Left lobe of liver (tissue), 1 donor: ENCODE measurements around a stretch of chr1.

DNA sequence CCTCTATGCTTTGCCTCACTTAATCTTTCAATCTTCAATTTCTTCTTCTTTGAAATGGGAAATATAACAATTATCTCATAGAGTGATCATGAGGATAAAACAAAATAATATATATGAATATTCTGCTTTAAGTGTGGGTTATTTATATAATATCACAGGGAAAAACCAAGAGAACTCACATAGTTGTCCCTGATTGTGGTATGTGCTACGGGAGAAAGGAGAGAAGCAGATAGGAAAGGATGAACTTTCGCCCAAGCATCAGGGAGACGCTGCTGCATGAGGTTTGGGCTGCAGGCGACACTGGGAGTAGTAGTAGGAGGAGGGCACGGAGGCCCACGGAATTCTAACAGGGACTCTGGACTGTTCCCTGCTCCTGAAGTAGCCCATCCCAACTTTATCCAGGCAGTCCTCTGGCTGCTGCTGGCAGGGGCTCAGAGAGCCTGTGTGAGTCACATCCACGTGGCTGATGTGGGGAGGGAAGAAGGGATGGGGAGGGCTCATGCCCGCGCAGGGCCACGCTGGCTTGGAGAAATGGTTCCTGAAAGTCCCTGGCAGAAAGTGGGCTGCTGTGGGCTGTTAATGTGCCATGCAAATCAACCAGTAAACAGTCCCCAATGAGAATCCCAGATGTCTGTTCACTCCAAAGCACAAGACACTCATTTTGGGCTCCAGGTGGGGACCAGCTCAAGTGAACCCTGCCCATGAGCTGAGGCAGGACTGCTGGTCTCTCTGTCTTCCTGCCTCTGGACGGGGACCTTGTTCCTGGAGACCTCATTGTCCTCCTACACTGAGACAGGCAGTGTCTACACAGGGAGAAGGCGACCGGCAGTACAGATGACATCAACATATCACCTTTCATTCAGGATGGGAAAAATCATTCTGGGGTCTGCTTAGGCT, 57.5 kb upstream of the FMOD start:
- PRO-cap = bidirectional peak, plus-strand start at position 479 of the sequence, minus-strand start at position 396 of the sequence

DNA sequence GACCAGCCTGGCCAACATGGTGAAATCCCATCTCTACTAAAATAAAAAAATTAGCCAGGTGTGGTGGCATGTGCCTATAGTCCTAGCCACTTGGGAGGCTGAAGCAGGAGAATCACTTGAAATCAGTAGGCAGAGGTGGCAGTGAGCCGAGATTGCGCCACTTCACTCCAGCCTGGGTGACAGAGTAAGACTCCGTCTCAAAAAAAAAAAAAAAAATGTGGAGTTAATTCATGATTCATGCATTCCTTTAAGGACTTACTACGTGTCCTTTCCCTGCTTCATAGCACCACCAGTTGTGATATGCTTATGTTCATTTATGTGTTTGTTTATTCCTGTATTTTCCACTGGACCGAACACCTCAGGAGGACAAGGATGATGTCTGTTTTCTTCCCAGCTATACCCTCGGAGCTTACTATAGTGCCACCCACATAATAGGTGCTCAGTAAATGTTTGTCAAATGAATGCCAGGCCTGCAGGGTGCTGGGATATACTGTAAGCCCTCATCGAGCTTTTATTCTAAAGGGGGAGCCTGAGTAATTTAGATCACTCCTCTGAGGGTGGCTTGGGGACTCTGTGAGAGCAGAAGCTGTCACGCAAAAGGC, 12.6 kb upstream of the PRELP start:
- PRO-cap = no peak

DNA sequence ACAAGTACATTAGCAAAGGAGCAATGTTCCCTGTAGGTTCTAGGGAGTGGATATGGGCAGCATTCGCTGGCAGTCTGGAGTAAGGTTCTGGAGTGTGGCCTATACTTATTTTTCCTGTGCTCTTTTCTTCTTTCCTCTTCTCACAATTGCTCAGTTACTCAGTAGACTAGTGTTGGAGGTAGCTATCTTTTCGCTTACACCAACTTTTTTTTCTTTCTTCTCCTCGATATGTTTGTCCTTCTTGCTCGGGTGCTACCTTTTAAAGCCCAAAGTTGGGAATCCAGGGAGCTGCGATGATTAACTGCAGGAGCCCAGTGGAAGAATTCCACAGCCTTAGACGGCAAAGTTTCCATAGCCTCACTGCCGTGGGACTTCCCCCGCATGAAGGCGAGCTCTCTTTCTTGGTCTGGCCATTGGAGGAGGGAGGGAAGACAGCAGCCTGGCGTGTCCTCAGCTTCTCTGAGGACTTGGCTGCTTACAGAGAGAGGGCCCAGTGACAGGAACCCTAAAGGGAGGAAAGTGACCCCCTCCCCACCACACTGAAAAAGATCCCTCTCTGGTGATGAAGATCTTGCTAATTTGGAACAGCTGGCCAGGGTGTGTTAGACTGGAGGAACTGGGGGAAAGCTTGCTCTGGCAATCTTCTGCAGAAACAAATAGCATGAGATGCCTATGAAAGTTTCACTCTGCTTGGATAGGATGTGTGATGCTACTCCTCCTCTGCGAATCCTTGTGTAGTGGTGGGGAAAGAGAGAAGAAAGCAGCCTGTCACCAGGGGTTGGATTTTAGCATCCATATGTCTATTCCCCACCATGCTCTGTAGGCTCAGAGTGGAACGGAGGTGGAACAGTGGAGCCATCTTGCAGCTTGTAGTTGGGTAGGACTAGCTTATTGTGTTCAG, 41.0 kb downstream of the ATP2B4 start:
- PRO-cap = no peak

GRCh38 chr1:203672362-203672940, 45.8 kb downstream of the ATP2B4 start:
- PRO-cap = no peak

- PRO-cap = bidirectional peak, plus-strand start at chr1:204147257, minus-strand start at chr1:204147056; bidirectional peak, plus-strand start at chr1:204147465, minus-strand start at chr1:204147308; unidirectional peak, plus-strand start at chr1:204147875
Observed at GRCh38 chr1:204146908-204148086, 4.5 kb downstream of the ETNK2 start.

GRCh38 chr1:204190086-204191390, 5.8 kb downstream of the KISS1 start:
- PRO-cap = no peak

DNA sequence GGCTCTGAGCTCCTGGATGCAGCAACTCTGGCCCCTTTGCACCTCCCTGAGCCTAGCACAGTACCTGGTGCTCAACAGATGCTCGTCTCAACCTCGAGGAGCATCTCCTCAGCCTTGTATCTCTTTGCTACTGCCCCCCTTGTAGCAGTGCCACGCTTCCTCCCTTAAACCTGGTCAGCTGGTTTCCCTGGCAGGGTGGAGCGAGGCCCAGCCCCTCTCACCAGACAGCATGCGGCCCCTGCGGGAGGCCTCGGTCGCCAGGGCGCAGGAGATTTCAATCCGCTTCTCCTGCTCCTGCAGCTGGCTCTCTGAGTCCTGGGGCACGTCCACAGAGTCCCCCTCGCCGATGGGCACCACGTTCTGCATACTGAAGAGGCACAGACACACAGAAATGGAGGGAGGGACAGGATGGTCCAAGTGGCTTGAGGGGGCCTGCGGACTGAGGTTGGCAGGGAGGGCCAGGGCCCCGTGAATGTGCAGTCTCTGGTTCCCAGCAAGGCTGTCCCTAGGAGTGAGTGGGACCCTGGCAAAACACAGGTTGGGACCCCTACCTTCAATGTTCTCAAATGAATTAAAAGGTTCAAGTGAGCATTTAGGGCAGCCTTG, 14.2 kb upstream of the GOLT1A start:
- PRO-cap = no peak

- PRO-cap = no peak
Observed at GRCh38 chr1:204296372-204296956, 63.3 kb downstream of the PLEKHA6 start.

GRCh38 chr1:204361008-204361685, 1.4 kb upstream of the PLEKHA6 start:
- PRO-cap = no peak

GRCh38 chr1:204400794-204401851, 10.5 kb downstream of the PPP1R15B start:
- PRO-cap = no peak

DNA sequence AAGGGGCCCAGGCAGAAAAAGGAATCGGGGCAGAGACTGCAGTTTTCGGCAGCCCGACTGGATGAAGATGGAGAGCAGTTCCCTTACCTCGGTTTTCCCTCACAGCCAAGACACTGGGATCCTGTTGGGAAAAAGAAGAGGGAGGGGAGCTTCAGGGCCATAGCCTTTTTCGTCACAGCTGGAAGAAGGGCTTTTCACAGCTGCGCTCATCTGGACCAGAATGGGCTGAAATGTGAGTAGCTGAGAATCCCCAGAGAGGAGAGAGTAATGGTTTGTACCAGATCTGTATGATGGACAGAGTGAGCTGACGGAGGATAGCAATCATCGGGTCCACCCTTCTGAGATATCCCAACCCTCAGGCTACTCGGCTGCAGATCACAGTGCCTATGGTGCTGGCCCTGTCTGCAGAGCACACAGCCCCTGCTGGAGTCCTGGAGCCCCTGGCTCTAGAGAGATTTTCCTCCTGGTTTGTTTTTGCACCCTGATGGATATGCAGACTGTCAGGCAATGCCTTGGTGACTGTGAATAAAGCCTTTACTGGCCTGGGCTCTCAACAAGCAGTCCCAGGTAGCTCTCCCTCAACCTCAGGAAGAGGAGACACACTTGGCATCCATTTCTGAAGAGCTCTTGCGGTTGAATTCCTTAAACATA, 37.5 kb downstream of the PIK3C2B start:
- PRO-cap = no peak

DNA sequence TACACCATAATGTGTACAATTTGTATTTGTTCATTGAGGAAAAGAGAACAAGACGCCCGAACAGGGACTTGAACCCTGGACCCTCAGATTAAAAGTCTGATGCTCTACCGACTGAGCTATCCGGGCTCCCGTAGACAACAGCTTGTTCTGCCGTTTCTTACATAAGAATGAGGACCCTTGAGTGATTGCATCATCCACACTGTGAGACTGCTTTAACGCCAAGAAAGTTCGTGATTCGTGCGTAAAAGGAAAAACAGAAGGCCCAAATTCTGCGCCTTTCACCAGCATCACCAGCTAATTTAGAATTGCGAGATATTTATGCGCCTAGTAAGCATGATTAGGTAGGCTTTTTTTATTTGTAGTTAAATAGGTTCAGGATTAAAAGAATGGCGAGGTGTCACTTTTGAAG, 9.2 kb upstream of the MDM4 start:
- PRO-cap = bidirectional peak, plus-strand start at position 204 of the sequence, minus-strand start at position 132 of the sequence

DNA sequence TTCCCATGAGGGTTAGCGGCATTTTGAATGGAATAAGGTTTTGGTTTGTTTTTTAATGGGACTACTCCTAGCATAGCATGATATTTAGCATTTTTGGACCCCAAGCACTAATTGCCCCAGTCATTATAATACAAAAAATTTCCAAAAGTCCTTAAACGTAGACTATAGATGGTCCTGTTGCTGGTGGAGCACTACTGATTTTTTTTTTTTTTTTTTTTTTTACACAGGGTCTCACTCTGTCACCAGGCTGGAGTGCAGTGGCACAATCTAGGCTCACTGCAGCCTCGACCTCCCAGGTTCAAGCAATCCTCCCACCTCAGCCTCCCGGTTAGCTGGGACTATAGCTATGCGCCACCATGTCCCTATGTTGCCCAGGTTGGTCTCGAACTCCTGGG, 51.3 kb downstream of the MDM4 start:
- PRO-cap = no peak

GRCh38 chr1:204670567-204671585, 14.7 kb downstream of the LRRN2 start:
- PRO-cap = no peak

GRCh38 chr1:204879253-204879932, 50.9 kb downstream of the NFASC start:
- PRO-cap = no peak

GRCh38 chr1:204992497-204993110, 50.4 kb upstream of the CNTN2 start:
- PRO-cap = no peak

- PRO-cap = no peak
Observed at GRCh38 chr1:205449745-205451108, 5.6 kb downstream of the BLACAT1 start.

DNA sequence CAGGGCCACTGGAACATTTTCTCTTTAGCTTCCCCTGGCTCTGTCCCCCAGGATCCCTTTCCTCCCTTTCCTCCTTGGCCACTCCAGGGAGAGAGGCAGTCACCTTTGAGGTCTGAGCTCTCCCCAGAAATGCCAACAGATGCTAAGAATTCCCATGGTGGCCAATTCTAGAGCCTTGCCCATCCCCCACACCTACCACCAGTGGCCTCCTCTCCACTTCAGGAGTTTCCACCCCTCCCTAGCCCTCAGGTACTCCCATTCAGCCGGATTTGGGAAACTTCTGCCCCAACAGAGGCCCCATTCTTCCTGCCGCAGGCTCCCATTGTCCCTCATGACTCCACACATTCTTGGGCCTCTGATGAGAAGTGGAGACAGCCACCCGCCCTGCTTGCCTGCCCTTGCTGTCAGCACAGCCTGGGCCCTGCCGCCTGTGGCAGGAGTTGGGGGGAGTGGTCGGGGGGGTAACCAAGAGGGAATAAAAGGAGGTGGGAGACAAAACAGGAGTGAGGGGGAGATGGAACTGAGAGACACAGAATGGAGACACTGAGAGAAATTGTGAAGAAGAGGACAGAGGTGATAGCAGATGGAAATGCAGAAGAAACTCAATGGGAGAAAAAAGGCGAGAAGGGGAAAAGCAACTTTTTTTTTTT, 4.6 kb downstream of the BLACAT1 start:
- PRO-cap = no peak

- PRO-cap = no peak
Observed at GRCh38 chr1:205455305-205455777, 504 bp downstream of the BLACAT1 start.

DNA sequence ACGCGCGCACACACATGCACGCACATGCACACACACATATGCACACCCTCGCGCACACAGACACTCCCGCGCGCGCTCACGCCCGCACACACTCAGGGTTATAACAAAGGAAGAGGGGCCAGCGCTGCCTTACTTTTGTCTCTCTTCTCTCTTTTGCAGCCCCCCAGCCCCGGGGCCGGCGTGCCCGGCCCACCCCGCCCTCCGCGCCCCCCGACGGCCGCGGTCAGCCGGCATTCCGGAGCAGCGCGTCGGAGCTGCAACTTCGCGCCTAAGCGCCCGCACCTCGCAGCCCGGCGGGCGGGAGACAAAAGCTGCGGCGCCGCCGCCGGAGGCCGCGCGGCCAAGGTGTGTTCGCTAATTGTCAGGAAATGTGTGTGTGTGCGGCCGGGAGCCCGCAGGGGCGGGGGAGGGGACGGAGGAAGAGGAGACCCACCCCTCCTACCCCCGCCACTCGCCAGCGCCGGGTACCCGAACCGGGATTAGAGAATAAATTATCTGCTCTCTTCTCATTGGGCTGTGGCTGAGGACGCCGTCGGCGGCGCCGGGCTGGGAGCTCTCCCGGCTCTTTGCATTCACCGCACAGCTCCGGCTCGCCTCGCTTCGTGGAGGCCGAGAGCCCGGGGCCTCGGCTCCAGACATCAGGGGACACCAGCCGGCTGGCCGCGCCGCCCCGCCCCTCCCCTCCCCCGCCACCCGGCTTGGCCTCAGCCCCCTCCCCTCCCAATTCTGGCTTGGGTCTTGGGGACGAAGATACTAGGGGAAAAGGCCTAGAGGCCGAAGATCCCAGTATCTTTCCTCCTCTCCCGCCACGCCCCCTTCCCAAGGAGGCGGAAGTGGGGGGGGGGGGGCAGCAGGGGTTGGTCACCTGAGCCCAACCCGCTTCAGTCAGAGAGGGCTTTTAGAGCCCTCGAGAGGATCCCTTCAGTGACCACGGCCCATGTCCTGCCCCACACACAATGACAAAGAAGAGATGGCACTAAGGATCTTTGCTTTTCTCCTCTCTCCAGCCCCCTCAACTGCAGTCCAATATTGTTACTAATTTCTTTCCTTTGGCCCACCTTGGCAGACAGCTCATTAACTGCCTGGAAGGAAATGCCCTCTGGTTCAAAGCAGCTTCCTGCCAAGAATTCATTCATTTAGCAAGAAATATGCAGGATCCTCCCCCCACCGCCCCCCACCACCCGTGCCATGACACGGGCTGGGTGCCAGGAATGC, 1.3 kb upstream of the BLACAT1 start:
- PRO-cap = no peak